Frontal cortex (tissue), 2 donors: Measurements from ENCODE around the gene CCDC192.

GRCh38 chr5:126368301-126368935 lies 54.8 kb upstream of the GRAMD2B start:
- RAMPAGE, long total RNA = no peak

DNA sequence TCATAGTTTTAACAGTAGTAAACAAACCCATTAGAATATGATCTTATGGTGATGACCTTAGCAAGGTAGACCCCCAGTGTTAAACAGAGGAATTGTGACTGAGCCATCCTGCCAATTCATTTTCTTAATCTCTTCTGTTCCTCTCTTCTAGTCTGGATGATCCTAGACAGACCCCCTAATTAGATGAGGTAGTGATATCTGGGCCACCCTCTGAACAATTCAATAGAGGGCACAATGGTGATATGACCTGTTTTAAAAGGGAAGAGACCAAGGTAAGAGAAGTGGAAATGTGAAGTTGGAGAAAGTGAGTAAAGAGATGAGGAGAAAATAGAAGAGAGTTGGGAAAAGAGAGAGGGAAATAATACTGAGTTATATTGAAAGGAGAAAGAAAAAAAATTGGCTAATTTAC lies 8.2 kb downstream of the GRAMD2B start:
- RAMPAGE, long total RNA = no peak

DNA sequence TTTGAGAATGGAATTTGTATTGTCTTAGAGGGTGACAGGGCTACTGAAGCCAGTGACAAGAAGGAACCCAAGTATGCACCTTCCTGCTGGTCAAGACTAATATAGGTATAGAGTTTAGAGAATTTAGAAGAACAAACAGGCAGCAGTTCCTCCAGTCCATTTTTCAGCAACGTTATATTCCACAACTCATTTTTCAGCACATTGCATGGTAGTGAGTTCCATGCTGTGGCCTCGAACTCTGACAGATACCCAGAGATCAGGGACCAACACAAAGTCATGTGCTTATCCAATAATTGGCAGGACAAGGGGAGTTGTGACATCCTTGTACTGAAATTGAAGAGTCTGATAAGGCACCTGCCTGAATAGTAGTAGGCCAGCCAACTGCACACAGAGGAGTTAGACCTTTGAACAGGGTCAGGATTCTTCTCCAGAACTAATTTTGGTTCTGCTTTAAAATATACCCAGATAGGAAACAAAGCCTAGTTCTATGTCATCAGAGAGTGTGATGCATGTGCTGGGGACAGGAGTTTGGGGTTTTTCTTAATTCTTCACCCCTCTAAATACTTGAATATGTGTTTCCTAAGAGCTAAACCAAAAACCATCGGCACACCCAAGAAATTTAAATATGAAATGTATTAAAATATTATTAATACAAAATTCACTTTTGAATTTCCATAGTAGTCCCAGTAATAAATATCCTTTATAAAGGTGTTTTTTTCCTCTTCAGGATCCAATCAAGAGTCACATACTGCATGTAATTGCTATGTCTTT lies 46.8 kb downstream of the GRAMD2B start:
- RAMPAGE, long total RNA = no peak

DNA sequence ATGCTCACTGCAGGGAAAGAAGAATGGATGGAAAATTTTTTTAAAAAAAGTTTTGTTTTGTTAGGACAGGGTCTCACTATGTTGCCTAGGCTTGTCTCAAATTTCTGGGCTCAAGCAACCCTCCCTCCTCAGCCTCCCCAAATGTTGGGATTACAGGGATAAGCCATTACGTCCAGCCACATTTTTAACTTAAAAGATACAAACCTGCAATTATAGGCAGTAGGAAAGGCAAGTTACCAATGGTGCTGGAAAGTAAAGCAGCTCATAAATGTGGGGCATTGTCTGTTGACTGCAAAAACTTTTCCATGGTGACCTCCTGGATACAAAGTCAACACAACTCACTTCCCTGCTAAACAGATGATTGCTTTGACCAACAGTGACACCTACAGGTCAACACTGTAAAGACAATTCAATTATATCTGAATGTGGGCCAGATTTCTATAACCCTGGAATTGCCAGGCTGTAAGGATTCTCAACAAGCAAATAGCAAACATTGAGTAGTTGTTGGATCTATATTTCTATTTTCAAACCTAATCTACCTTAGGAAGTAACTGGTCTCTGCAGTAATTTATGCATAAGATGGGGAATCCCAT lies 56.0 kb downstream of the ALDH7A1 start:
- RAMPAGE, long total RNA = no peak

DNA sequence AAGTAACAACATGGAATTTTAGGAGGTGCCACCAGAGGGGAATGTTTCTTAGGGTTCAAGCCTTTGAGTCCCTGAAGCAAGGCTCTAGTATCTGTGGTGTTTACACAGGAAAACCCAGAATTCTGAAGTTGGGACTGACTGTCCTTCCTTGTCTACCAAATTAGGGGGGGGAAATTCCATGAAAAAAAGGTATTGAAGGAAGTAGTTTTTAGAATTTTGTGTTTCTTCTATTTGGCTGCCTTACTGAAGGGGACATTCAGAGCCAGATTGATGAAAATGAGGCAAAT lies 69.5 kb downstream of the LMNB1 start:
- RAMPAGE, long total RNA = no peak

DNA sequence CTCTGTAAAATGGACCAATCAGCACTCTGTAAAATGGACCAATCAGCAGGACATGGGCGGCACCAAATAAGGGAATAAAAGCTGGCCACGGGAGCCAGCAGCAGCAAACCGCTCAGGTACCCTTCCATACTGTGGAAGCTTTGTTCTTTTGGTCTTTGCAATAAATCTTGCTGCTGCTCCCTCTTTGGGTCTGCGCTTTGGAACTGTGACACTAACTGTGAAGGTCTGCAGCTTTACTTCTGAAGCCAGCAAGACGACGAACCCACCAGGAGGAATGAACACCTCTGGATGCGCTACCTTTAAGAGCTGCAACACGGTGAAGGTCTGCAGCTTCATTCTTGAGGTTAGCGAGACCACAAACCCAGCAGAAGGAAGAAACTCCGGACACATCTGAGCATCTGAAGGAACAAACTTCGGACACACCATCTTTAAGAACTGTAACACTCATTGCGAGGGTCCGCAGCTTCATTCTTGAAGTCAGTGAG lies 107.7 kb upstream of the MEGF10 start:
- RAMPAGE, long total RNA = no peak

DNA sequence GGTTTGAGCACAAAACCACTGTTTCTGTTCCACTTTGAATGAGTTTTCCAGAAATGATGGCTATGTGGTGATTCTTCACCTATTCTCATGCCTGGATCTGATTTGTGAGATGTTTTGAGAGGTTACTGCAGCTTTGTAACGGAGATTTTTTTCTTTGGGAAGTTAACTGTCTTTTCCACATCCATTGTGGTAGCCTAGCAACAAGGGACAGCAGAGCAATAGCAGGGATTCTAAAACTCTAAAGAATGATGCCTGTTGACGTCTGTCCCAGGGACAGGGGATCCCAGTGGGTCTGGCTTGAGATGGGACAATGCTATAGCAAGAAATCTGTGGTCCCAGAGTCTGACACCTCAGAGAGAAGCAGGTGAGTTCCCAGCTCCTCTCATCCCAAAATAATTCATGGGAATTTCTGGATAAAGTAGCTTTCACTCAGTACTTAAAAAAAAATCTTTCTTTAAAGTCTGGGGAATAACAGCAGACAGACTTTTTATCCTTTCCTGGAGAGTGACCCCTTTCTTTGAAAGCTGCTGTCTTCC lies at the start of gene CCDC192:
Gene CCDC192, plus strand, starts transcription at position 248 of the 536 bp plus-strand sequence.
- RAMPAGE, long total RNA = no peak

DNA sequence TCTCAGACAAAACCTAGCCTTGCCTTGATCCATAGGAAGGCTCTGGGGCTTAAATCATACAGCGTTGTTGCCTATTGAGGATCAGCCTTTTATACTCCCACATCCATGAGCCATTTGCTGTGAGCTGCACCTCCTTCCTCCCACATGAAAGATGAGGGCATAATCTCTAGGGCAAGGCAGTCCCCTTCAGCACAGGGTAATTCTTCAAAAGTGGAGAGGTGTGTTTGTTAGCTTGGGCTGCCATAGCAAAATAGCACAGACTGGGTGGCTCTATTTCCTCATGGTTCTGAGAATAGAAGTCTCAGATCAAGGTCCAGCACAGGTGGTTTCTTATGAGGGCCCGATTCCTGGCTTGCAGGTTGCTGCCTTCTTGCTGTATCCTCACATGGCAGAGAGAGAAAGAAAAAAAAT lies 121.8 kb upstream of the SLC12A2 start:
- RAMPAGE, long total RNA = no peak

- RAMPAGE, long total RNA = no peak
These were observed 4.2 kb upstream of the SLC12A2 start for GRCh38 chr5:128079370-128079805.

GRCh38 chr5:128118639-128118982 lies 35.0 kb downstream of the SLC12A2 start:
- RAMPAGE, long total RNA = no peak

GRCh38 chr5:128157876-128158566 lies 74.5 kb downstream of the SLC12A2 start:
- RAMPAGE, long total RNA = no peak

- RAMPAGE, long total RNA = no peak
These were observed 87.9 kb downstream of the SLC12A2 start for GRCh38 chr5:128171439-128171810.

GRCh38 chr5:128966115-128966671 lies 905 bp downstream of the SLC27A6 start:
- RAMPAGE, long total RNA = no peak

DNA sequence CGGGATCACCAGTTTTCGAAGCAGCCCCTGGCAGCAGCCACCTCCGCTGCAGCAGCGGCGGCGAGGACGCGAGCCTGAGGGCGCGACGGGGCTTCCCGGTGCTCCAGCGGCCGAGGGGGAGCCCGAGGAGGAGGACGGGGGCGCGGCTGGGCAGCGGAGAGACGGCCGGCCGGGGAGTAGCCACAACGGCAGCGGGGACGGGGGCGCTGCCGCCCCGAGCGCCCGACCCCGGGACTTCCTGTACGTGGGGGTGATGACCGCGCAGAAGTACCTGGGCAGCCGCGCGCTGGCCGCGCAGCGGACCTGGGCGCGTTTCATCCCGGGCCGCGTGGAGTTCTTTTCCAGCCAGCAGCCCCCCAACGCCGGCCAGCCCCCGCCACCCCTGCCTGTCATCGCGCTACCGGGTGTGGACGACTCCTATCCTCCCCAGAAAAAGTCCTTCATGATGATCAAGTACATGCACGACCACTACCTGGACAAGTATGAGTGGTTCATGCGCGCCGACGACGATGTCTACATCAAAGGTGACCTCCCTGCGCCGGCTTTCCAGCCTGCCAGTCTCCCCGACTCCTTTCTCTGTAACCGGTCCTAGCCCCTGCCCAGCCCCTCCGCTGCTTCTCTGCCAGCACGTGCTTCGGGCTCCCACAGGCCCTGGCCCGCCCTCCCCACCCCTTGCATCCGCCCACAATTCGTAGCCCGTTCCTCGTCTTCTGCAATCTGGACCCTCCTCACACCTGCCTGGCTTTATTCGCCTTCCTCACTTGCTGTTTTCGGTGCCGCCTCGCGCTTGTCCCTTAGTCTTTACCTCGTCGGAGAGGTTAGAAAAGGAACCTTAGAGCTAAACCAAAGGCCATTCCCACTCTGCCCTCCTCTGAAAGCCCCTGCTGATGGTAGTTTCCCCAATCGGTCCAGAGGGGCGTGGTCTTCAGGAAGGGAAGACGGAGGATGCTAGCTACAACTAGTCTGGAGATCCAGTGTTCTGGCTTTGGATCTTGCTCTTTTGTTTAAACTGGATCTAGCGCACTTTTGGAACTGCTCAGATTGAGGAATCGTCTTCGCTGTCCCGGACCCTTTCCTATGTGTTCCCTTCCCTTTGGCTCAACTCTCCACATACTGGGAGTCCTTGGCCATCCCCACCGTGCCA lies 1.2 kb downstream of the CHSY3 start:
- RAMPAGE, long total RNA = no peak

GRCh38 chr5:129906252-129906881 lies 2.1 kb downstream of the CHSY3 start:
- RAMPAGE, long total RNA = no peak

GRCh38 chr5:131212478-131213025 lies 41.8 kb downstream of the LYRM7 start:
- RAMPAGE, long total RNA = no peak

DNA sequence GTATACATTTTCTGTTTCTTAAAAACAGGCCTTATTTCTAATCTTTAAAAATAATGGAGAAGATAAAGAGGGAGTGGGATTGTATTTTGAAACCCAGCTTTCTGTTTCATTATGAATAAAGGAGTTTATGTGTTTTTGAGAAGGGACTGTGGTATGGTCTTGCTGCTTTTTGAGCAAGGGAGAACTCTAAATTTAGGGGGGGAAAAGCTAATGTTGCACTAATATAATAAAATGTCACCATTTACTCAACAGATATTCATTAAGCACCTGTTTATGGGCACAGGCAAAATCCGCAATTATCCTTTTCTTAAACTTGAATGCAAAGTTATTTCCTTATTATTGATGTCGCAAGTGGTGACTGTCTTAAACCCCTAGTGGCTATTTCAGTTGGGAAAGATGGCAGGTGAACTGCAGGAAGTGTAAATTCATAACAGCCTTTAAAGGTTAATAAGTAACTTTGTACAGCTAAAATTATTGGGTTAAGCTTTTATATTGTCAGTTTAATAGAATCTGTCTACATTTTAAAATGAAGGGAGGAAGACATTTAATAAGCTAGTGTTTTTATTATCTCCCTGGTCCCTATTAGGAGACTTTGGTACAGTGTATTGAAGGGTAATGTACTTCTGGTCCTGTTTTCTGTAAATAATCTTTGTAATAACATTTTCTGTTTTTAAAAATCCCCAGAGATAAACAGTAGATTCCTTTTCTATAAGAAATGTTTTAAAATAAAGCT lies 1.6 kb downstream of the CDC42SE2 start:
- RAMPAGE, long total RNA = no peak

GRCh38 chr5:131345272-131345626 lies 81.4 kb downstream of the CDC42SE2 start:
- RAMPAGE, long total RNA = no peak

DNA sequence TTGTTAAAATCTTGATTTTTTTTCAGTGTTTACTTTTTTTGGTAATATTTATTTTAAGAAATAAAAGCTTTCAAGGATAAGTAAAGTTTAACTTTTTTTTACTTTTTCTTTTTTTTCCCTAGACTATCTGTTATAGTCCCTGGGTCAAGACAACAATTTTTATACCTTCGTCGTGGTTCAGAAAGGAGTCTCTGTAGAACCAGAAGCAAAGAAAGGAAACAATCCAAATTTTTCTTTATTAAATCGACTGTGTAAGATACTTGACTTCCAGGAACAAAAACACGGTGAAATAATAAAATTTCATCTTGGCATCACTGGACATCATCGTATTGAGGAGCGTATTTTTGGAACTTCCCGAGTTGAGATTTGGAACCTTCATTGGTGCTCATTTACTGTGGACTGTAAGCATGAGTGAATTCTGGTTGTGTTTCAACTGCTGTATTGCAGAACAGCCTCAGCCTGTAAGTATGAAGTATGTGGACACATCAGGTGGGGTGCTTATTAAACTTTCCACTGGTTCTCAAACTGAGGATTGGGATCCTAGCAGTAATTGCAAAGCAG lies 95.3 kb downstream of the CDC42SE2 start:
- RAMPAGE, long total RNA = no peak

GRCh38 chr5:131395226-131396161 lies 131.6 kb downstream of the CDC42SE2 start:
- RAMPAGE, long total RNA = no peak